Aorta (tissue), 1 donor: ENCODE measurements around a stretch of chr6.

- PRO-cap = no peak
Measured at GRCh38 chr6:159778310-159779410, 10.7 kb downstream of the TCP1 start.

DNA sequence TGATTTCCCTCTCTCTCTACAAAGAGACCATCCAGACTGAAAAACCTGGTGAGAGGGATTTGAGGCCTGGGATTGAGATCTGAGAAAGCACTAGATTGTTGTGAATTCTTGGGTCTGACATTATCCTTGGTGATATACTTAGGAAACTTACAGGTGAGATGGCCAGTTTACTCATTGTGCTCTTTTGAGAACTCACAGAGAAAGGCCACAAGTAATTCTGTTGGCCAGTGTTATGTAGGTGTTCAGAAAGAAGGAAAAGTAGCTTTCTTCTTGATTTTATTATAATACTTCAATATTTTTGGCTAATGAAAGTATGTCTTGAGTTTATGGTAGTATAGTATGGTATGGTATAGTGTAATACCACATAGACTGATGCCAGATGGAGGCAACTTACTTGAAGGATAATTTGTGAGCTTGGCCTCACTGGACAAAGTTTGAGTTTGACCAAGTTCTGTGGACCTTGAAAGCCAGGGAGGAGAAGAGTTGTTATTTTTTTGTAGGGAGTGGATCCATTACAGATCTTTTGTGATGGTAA, 29.1 kb downstream of the IGF2R start:
- PRO-cap = no peak

- PRO-cap = no peak
Measured at GRCh38 chr6:160014034-160014717, 45.3 kb downstream of the IGF2R start.

DNA sequence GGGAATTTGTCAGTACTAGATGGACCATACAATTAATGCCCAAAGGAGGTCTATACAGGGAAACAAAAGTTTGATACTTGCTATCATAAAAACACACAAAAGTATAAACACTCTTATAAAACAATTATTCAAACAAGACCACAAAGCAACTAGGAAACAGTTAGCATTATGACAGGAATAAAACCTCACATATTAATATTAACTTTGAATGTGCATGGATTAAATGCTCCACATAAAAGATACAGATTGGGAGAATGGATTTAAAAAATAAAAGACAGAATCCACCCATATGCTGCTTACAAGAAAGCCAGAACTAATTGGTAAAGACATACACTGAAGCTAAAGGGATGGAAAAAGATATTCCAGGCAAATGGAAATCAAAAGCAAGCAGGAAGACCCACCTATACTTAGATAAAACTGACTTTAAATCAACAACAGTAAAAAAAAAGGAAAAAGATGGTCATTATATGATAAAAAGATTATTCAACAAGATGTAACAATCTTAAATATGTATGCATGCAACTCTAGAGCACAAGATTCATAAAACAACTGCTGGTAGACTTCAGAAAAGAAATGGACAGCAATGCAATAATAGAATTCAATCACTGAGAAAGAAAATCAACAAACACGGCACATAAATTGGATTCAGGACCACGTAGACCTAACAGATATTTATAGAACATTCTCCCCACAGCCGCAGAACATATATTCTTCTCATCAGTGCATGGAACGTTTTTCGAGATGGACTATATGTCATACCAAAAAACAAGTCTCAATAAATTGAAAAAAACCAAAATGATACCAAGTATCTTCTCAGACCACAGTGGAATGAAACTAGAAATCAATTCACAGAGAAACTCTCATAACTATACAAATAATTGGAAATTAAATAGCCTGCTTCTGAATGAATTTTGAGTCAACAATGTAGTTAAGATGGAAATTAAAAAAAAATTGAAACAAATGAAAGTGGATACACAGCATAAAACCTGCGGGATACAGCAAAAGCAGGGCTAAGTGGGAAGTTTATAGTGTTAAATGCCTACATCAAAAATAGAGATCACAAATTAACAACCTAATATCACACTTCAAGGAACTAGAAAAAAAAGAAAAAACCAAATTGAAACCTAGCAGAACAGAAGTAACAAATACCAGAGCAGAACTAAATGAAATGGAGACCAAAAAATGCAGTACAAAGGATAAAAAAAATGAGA, 49.3 kb downstream of the IGF2R start:
- PRO-cap = no peak

DNA sequence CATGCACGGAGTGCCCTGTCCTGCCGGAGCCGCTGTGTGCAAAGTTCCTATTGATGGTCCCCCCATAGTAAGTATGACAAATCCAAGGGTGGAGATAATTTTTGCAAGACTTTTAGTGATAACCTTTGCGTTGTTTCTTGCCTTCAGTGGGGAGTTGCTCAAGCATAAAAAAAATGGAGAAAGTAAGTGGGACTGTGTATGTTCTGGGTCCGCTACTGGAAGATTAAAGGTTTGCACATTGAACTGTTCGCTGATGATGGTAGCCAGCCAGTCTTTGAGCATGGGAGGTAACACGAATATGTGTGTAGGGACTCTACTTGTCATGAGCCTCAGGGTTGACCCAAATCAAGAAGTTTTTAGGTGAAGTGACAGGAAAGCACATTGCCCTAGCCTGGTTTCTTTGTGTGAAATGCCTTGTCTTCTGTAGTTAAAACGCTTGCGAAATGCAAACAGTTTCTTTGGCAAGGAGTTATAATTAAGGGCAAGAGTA, 47.7 kb upstream of the SLC22A1 start:
- PRO-cap = no peak

DNA sequence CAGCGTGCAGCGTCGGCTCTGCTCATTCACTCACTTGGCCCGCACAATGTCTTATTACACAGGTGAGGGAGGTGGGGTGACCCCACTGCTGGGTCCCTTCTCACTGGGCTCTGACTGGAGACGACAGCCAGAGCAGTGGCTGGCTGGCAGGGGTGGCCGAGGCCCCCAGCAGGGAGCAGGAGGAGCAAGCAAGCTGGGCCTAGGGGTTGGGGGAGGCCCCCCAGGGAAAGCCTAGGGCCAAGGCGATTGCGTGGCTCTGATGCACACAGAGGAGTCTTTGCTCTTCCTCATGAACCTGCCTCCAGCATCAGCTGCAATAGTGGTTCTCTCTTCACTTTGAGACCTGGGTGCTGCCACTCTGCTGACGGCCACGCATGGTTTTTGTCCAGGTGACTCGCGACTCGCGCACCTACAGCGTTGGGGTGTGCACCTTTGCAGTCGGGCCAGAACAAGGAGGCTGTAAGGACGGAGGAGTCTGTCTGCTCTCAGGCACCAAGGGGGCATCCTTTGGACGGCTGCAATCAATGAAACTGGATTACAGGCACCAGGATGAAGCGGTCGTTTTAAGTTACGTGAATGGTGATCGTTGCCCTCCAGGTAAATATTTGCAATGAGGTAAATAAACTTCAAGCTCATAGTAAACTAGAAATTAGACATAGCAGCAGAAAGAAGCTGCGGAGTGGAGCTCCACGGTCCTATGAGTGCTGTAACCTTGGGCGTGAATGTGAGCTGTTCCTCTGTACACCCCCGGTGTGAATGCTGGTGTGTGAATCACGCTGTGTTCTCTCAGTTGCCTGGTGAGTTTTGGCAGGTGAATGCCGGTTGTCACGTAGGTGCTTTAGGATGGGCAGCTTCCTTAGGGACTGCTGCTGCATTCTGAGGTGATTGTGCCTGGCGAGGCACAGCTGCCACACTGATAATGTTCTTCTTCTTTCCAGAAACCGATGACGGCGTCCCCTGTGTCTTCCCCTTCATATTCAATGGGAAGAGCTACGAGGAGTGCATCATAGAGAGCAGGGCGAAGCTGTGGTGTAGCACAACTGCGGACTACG, 42.1 kb upstream of the SLC22A1 start:
- PRO-cap = no peak

- PRO-cap = no peak
Measured at GRCh38 chr6:160102765-160104036, 18.4 kb upstream of the SLC22A1 start.

- PRO-cap = no peak
Measured at GRCh38 chr6:160127844-160128366, 6.3 kb downstream of the SLC22A1 start.

DNA sequence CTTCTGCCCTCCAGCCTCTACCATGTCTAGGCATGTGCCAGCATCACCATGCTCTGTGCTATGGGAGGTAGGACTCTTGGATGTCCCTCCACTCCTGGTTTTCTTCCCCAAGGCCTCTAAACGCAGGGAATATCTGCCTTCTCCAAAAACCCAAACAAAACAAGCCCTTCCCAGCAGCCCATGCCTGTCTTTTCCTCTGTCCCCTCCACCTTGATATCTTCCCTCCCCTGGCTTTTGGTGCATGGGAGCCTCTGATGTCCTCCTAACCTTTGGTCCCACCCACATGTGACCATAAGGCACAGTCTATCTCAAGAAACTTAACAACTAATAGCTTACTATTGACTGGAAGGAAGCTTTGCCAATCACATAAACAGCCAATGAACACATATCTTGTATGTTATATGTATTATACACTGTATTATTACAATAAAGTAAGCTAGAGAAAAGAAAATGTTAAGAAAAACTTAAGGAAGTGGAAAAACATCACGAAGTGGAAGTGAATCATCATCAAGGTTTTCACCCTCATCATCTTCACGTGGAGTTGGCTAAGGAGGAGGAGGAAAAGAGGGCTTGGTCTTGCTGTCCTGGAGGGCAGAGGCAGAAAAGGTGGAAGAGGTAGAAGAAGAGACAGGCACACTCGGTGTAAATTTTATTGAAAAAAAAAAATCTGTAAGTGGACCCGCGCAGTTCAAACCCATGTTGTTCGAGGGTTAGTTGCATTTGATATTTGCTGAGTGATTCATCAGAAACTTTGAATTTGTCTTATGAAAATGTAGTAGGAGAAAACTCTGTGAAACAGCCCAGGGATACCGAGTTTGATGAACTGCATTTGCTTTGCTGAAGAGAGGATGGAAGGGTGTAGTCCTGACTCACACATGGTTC, 7.8 kb downstream of the SLC22A1 start:
- PRO-cap = no peak

DNA sequence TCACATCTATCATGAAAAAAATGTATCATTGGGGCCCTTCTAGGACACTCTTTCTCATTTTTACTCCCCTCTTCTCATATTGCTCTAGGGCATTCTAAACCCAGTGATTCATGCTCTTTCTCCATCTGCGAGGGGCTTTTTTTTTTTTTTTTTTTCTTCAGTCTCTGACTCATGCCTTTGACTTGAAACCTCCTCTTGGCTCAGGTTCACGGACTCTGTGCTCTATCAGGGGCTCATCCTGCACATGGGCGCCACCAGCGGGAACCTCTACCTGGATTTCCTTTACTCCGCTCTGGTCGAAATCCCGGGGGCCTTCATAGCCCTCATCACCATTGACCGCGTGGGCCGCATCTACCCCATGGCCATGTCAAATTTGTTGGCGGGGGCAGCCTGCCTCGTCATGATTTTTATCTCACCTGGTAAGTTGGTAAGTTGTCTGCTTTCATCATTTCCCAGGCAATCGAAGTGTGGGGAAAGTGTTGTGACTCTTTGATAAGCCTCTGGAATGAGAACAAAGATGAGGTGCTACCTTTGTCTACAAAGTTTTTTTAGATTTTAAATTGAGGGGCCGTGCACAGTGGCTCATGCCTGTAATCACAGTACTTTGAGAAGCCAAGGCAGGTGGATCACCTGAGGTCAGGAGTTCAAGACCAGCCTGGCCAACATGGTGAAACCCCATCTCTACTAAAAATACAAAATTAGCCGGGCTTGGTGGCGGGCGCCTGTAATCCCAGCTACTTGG, 18.0 kb downstream of the SLC22A1 start:
- PRO-cap = no peak

DNA sequence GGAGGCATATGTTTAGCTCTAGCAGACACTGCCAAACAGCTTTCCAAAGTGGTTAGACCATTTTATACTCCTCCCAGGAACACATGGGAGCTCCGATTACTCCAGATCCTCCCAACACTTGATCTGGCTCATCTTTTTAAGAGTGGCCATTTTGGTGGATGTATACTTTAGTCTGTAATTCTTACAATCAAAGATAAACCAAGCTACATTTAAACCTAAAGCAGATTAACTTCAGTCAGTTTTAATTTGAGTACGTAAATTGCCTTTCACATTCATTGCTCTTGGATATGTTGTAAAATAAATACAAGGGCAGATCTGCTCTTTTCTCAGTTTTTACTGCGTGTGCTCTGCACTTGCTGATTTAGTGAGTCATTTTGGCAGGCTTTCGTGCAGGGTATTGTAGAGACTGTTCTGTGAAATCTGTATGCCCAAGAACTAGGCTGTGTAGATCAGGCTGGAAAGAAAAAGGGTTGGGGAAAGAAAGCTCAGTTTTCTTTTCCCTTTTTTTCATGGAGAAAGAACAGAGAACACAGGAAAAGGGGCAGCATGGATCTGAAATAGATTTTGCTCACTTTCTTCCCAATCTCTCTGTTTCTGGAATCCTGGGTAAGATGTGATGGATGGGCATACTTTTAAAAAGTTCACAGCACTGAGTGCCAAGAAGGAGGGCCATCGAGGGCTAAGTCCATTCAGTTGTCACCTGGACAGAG, 19.7 kb downstream of the SLC22A1 start:
- PRO-cap = no peak

DNA sequence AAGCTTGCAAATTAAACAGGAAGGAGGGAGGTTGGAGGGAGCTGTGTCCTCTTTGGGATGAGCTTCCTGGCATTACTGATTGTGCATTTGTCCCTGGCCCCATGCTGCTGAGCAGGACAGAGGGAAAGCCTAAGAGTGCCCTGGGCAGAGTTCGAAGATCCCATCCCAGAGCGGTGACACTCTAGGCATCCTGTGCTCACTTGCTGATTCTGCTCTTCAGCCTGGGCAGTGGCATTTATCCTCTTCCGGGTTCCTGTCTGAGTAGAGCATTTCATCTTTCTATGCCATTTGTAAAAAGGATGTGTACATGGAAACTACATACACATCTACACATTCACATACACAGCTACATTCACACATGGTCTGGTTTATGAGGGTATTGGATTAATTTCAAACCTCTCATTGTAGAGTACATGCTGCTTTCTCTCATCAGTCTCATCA, 40.6 kb downstream of the SLC22A1 start:
- PRO-cap = no peak

- PRO-cap = no peak
Measured at GRCh38 chr6:160350169-160350725, 2.1 kb downstream of the SLC22A3 start.

DNA sequence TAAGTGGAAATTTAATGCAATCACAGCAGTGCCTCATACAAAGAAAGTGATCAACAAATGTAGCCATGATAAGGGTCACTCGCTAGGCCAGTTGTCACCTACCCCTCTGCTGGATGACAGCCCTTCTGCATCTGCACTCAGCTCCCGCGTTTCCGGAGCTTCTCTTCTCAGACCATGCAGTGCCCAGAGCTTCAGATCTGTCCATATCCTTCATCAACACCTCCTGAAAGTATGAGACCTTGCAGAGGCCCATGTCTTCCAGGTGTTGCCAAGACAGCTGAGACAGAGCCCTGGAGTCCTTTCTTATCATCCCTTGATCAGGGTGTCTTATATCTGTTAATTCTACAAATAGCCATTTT, 142.2 kb downstream of the LPA start:
- PRO-cap = no peak

GRCh38 chr6:160788386-160788799, 86.3 kb downstream of the PLG start:
- PRO-cap = no peak

- PRO-cap = no peak
Measured at GRCh38 chr6:160930339-160931618, 60.8 kb upstream of the MAP3K4 start.

GRCh38 chr6:160991248-160991534, 378 bp upstream of the MAP3K4 start:
- PRO-cap = bidirectional peak, plus-strand start at chr6:160991508, minus-strand start at chr6:160991386

- PRO-cap = no peak
Measured at GRCh38 chr6:161011516-161012030, 20.0 kb downstream of the MAP3K4 start.

GRCh38 chr6:161168275-161169035, 105.4 kb downstream of the AGPAT4 start:
- PRO-cap = no peak

- PRO-cap = unidirectional peak, minus-strand start at chr6:161186535
Measured at GRCh38 chr6:161186098-161186971, 87.5 kb downstream of the AGPAT4 start.